Lower leg skin (tissue), 2 donors: ENCODE measurements around a stretch of chr2.

DNA sequence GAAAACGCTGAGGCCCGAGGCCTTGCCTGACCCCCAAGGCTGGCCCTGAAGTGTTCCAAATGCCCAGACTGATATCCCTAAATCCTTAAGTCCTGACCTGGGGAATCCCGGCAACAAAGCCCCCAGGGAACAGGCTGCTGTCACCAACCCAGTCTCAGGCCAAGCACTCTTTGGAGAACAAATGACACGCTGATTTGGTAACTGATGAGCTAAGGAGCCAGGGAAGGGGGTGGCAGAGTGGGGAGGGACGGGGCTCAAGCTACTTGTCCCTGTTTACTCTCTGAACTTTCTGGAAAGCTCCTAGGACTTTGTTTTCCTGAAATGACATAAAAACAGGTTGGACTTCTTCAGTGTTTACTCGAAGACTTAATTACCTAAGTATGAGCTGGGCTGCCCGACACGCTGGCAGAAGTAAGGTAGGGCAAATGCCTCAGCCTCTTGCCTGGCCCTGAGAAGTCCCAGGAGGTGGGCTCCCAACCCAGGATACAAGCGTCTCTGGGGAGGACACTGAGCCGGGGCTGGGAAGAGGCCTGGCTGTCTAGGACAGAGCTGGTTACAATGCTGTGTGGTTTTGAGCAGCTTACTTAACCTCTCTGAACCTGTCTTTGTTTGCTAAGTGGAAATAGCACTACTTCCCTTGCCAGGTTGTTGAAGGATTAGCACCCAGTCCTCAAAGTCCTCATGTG, 105.5 kb upstream of the GLI2 start:
- PRO-cap = no peak
- RAMPAGE, long total RNA, 2 experiments = no peak in any of the 2 experiments

- PRO-cap = no peak
- RAMPAGE, long total RNA, 2 experiments = no peak in any of the 2 experiments
Observed at GRCh38 chr2:120758130-120758811, 22.6 kb downstream of the GLI2 start.

GRCh38 chr2:120765723-120766877, 30.4 kb downstream of the GLI2 start:
- PRO-cap = no peak
- RAMPAGE, long total RNA, 2 experiments = no peak in any of the 2 experiments

DNA sequence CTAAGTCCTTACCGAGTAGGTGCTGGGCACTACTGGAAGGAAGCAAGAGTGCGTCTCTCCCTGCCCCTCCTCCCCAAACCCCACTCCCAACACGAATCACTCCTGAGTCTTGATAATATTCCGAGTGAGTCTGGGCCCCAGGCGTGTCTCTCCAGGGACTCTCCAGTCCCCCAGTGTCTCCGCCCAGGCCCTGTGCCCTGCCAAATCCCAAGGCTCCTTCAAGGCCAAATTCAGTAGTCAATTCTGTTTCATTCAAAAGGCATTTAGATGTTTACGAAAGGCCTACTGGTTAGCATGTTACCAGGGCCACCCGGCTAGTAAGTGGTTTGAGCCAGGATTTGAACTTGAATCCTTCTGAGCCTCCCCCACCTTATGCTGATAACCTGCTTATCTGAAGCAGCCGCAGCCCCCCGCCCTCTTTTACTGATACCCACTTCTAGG, 82.9 kb downstream of the GLI2 start:
- PRO-cap = no peak
- RAMPAGE, long total RNA, 2 experiments = no peak in any of the 2 experiments

GRCh38 chr2:120933964-120934561, 198.4 kb downstream of the GLI2 start:
- PRO-cap = no peak
- RAMPAGE, long total RNA, 2 experiments = no peak in any of the 2 experiments

DNA sequence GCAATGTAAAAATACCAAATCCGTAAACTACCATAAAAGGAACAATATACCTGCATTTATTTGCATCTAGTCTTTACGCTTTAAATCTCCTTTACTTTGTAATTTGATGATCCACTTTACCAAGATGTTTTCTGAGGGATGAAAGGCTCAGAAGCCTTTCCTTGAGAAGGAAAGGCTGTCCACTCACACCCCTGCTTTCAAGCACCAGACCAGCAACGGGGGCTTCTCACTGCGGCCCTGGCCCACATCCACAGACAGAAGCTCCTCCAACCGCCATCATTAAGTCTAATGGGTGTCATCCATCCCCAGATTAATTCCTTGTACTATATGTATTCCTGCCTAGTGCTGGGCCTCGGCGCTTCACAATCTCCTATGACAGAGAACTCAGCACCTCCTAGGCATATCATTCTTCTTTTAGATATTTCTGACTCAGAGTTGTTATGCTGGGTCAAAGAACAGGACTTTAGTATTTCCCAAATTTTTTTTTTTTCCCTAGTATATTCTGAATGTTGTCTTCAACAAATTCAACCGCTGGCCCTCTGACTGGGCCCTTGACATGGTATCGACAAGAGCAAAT, 83.1 kb upstream of the TFCP2L1 start:
- PRO-cap = no peak
- RAMPAGE, long total RNA, 2 experiments = no peak in any of the 2 experiments

GRCh38 chr2:121500939-121501427, 148.3 kb downstream of the CLASP1 start:
- PRO-cap = no peak
- RAMPAGE, long total RNA, 2 experiments = no peak in any of the 2 experiments

GRCh38 chr2:121707256-121707872, 29.3 kb downstream of the NIFK start:
- PRO-cap = no peak
- RAMPAGE, long total RNA, 2 experiments = no peak in any of the 2 experiments

GRCh38 chr2:121831983-121832318, 76.5 kb downstream of the TSN start:
- PRO-cap = no peak
- RAMPAGE, long total RNA, 2 experiments = no peak in any of the 2 experiments

DNA sequence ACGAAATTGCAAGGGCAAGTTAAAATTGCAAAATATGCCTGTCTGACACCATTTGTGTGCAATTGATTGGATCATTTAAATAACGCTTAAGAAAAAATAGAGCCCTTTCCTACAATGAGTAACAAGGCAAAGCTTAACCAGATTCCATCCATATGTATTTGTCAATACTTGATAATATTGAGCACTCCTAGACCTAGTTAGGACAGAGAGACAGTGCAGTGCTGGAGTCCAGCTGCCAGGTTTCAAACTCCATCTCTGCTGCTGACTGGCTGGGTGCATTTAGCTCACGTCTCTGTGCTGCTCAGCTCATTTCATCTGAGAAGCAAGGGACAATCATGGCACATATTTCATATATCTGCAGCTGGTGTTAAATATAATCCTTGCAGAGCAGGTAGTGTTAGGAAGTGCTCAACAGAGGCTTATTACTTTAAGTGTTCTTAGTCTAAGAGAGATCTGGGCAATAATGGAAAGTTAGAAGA, 505.8 kb downstream of the TSN start:
- PRO-cap = no peak
- RAMPAGE, long total RNA, 2 experiments = no peak in any of the 2 experiments

GRCh38 chr2:122352051-122352605, 596.7 kb downstream of the TSN start:
- PRO-cap = no peak
- RAMPAGE, long total RNA, 2 experiments = no peak in any of the 2 experiments

DNA sequence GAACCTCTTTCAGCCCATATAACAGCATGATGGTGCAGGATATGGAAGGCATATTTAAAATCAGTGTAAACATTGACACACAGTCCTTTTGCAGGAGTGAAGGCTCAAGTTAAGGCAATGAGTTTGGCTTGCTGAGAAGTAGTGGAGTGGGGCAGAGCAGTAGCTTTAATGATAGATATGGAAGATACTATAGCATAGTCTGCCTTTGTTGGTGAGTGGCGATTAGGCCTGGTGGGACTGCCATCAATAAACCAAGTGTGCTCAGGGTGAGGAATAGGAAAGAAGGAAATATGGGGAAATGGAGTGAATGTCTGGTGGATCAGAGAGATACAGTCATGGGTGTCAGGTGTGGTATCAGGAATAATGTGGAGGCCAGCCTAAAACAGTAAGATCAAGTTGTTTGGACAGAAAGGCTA, 365.6 kb upstream of the CNTNAP5 start:
- PRO-cap = no peak
- RAMPAGE, long total RNA, 2 experiments = no peak in any of the 2 experiments

DNA sequence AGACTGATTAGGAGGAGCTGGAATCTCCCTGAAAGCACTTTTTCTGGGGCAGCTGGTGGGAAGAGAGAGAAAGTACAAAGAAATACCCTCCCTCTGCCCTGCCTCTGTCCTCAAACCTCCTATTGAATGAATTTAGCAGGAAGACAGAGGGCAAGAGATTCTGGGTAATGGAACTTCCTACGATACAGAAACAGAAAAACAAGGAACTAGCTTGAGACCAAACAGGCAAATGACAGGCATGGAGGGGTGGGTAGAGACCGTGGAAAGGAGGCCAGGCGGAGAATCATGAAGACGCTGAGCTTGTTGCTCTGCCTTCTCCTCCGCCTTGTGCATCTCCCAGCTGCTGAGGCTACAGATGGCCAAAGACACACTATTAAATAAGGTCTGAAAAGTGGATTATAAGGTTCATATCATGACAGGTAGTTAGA, 408.3 kb upstream of the GYPC start:
- PRO-cap = no peak
- RAMPAGE, long total RNA, 2 experiments = no peak in any of the 2 experiments

DNA sequence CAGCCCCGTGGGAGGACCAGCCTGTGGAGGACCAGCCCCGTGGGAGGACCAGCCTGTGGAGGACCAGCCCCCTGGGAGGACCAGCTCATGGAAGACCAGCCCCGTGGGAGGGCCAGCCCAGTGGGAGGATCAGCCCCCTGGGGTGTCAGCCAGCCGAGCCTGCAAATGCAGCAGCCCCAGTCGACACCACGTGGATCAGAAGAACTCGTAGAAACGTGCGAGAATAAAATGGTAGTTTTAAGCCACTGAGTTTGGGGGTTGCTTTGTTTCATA, 72.9 kb downstream of the TEX51 start:
- PRO-cap = no peak
- RAMPAGE, long total RNA, 2 experiments = no peak in any of the 2 experiments

DNA sequence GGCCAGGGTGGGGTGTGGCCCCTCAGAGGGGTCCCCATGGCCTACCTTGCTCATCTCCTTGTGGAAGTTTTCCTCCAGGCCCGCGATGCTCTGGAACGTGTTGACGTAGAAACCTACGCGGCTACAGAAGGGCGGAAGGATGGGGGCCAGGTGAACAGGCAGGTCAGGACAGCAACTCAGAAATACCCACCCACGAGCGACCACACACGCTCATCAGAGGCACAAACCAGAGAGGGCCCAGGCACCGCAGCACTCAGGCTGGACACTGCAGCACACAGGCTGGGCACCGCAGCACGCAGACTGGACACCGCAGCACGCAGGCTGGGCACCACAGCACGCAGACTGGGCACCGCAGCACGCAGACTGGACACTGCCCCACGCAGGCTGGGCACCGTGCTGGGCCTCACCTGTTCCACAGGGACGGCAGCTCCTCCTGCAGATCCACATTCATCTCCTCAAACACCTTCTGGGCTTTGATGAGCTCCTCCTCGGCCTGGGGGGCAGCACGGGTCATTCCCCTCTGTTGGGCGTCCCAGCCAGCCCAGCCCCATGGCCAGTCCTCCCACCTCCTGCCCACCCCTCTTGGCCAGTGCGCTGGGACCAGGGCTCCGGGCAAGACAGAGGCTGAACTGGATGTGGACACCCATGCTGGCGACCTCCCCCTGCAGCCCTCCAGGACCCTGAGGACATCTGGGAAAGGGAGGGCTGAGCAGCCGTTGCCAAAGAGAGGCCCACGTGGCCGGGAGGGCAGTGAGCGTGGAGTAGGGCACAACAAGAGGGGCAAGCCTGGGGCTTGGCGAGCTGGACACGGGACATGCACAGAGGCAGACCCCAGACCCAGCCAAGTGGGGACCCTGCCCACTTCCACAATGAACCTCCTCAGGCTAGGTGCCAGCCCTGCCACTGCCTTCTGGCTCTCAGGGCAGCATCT, 43.2 kb downstream of the BIN1 start:
- PRO-cap = no peak
- RAMPAGE, long total RNA, 2 experiments = no peak in any of the 2 experiments

GRCh38 chr2:127064484-127065554, 42.1 kb downstream of the BIN1 start:
- PRO-cap = no peak
- RAMPAGE, long total RNA, 2 experiments = no peak in any of the 2 experiments

DNA sequence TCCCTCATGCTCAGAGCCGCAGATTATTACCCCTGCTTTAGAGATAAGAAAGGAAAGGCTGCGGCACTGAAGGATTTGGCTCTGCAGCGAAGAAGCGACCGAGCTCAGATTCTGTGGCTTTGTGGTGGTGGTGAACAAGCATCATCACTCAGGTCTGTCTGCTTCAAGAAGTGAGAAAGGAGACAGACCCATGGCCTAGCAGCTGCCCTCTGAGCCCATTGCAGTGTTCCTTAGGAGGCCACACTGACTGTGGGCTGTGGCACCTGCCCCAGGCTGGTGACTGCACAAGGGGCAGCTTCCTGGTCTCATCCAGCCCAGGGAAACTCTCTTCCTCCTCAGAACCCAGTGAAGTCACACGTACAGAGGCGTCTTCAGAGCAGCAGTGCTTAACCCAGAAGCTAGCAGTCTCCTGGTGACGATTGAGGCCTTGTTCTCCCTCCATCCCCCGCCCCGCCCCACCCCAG, 22.3 kb downstream of the BIN1 start:
- PRO-cap = no peak
- RAMPAGE, long total RNA, 2 experiments = no peak in any of the 2 experiments

- PRO-cap = no peak
- RAMPAGE, long total RNA, 2 experiments = no peak in any of the 2 experiments
Observed at GRCh38 chr2:127100467-127101358, 6.2 kb downstream of the BIN1 start.

- PRO-cap = no peak
- RAMPAGE, long total RNA, 2 experiments = no peak in any of the 2 experiments
Observed at GRCh38 chr2:127386670-127387080, 1.1 kb downstream of the MAP3K2 start.

DNA sequence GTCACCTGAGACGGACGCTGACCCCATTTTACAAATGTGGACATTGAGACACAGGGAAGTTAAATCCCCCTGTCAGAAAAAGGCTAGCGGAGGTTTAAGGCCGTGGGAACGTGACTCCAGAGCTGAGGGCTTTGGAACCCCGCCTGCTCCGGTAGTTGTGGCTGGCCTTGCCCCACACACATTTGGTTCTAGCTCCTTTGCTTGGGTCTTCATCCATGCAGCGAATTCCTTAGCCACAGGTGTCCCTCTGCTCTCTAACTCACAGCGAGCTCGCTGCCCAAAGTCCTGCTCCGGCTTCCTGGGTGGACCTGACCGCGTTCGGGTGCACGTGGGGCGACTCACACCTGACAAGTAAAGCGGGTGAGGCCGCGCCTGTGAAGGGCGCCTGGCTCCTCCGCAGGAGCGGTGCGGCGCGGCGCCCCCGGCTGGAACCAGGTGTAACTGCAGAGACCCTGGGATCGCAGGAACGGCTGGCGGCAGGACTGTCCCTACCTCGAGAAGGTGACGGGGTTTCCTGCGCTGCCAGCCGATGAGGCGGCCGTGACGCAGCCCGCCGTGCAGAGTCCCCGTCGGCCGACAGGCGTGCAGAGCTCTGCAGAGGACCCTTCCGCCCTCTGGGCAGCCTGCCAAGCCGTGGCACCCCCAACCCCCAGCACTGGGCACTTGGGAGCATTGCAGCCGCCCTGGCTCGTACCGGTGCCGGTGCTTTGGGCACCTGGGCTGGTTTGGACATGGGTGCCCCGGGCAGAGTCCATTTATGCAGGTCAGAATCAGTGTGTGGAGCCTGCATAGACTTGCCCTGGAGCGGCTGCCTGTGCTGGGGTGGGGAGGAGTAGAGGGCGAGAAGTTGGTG, 2.4 kb upstream of the PROC start:
- PRO-cap = no peak
- RAMPAGE, long total RNA, 2 experiments = no peak in any of the 2 experiments